Bronchial lymph node (tissue), 1 donor: ENCODE measurements around the gene CBFA2T2.

DNA sequence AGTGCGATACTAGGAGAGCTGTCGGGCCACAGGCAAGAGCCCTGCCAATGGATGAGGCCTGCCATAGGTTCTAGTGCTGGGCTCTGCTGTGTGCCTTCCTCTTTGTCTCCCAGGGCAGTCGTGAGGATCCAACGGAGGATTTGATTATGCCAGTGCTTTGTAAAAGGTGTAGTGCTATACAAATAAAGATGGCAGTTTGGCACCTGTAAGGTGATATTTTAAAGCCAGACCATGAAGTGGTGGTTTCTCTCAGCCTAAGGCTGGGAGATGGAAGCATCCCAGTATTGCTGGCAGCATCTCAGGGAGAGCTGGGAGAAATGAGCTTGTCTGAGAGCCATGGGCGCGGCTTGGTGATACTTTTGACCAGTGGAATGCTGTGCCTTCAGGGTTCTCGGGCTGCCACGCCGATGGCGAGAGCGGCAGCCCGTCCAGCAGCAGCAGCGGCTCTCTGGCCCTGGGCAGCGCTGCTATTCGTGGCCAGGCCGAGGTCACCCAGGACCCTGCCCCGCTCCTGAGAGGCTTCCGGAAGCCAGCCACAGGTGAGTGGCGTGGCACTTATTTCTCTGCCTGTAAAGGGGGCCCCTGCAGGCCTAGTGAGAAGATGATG is 71.5 kb downstream of the ASXL1 start:
- PRO-cap, result no peak

DNA sequence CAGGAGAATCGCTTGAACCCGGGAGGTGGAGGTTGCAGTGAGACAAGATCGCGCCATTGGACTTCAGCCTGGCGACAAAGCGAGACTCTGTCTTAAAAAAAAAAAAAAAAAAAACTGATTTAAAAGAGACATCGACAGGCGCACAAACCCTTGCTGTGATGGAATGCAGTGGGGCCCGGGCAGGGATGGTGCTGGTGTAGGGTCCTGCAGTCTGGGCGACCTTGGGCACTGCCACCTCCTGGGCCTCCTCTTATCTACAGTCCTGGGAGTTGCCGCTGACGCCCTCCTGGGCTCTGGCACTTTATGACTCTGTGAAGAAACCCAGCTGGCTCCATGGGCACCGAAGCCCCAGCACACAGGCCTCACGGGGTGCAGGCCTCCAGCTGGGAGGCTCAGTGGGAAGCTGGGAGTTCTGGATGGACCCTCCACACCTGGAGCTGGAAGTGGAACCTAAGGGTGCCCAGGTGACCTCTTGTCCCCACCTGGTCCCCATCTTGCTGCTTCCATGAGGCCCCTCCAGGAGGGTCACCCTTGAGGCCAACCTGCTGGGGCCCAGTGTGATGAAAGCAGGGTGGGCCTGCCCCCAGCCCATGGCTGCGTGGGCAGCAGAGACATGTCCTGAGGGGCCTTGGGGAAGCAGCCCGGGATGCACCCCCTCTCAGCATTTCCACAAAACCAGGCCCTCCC is 104.8 kb downstream of the ASXL1 start:
- PRO-cap, result no peak

- PRO-cap, result no peak
These were observed 110.6 kb downstream of the NOL4L start for GRCh38 chr20:32474504-32475022.

DNA sequence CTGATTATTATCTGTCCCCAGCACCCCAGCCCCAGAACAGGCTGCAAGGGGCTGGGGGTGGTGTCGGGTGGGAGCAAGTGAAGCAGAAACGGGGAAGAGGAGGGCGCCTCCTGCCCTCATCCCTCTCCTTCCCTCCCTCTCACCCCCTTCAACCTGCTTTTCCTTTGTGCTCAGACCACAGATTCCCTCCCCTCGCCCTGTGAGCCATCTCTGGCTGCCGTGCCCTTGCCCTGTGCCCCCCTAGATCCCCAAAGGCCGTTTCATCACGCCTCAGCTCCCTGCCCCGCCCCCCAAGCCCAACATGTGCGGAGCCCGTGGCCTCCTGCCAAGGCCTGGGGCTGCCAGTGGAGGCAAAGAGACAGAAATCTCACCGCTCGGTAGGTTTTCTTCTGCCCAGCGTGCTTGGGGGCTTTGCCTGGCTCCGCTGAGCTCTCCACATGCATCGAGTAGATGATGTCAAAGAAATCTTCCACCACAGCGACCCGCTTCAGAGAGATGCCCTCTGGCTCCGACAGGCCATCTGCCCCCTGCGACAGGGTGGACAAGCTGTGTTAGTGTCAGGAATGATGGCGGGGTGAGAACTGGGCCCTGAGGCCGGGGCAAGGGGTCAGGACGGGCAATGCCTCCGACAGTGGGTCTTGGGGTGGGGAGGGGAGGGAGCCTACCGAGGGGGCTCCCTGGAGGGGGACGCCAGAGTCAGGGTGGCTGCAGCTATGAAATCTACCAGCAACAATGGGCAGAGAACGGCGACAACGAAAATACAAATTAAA is 57.6 kb downstream of the NOL4L start:
- PRO-cap, result no peak

GRCh38 chr20:32603117-32603421 is 17.9 kb upstream of the NOL4L start:
- PRO-cap, result no peak

- PRO-cap, result bidirectional peak, plus-strand start at chr20:32972460, minus-strand start at chr20:32972276
These were observed 32.0 kb downstream of the SUN5 start for GRCh38 chr20:32972114-32972792.

DNA sequence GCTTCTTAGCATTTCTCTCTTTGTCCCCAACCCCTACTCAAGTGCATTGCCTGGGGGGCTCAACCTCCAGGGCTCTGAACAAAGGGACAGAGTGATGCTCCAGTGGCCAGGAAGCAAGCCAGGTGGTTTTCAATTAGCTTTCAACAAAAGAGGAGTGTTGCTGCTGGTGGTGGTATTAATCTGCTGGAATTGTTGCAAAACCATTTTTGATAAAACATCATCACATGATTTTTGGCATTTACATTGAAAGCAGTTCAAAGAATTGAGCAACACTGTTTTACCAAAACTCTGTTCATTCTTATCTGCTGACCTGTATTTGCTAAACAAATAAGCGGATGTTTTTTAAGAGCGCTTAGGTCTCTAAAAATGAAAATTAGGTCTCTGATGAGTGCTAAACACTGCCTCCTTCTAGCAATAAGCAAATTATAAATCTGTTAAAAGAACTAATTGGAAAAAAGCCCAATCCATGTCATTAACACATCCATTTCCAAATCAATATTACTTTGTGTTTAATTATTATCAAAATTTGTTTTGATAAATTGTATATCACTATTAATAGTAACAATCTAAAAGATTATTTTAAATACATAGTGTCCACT is 40.2 kb upstream of the BPIFA2 start:
- PRO-cap, result no peak

DNA sequence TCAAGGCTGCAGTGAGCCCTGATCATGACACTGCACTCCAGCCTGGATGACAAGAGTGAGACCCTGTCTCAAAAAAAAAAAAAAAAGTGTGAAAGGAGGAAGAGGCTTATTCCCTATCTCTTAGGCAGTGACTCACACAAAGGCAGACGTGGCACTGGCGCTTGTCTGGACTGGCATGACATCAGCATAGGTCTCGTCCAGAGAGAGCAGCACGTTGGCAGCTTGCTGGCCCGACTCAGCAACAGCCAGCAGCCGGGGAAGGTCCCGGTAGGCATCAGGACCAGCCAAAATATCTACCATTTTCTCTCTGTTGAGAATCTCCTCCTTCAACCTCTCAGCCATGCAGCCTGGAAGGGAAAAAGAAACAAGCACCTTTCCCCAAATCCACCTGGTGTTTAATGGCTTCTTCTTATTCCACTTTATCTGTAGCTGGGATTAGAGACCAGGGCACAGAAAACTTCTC is 14.1 kb downstream of the CDK5RAP1 start:
- PRO-cap, result no peak

DNA sequence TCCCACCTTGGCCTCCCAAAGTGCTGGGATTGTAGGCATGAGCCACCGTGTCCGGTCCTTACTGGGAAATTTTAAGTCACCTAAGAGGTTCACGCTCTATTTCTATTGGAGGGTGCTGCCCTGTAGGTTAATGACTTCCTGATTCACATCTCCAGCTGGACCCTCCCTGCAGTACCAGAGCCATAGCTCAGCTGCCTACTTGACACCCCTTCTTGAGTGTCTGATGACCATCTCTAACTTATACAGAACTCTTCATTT is 741 bp upstream of the CDK5RAP1 start:
- PRO-cap, result no peak

GRCh38 chr20:33490019-33491171 is at the start of gene CBFA2T2:
Gene CBFA2T2 (plus strand): TSS chr20:33490096.
- PRO-cap, result bidirectional peak, plus-strand start at chr20:33490120, minus-strand start at chr20:33489834; unidirectional peak, plus-strand start at chr20:33490369

- PRO-cap, result no peak
These were observed 23.1 kb downstream of the CBFA2T2 start for GRCh38 chr20:33513071-33513370.

DNA sequence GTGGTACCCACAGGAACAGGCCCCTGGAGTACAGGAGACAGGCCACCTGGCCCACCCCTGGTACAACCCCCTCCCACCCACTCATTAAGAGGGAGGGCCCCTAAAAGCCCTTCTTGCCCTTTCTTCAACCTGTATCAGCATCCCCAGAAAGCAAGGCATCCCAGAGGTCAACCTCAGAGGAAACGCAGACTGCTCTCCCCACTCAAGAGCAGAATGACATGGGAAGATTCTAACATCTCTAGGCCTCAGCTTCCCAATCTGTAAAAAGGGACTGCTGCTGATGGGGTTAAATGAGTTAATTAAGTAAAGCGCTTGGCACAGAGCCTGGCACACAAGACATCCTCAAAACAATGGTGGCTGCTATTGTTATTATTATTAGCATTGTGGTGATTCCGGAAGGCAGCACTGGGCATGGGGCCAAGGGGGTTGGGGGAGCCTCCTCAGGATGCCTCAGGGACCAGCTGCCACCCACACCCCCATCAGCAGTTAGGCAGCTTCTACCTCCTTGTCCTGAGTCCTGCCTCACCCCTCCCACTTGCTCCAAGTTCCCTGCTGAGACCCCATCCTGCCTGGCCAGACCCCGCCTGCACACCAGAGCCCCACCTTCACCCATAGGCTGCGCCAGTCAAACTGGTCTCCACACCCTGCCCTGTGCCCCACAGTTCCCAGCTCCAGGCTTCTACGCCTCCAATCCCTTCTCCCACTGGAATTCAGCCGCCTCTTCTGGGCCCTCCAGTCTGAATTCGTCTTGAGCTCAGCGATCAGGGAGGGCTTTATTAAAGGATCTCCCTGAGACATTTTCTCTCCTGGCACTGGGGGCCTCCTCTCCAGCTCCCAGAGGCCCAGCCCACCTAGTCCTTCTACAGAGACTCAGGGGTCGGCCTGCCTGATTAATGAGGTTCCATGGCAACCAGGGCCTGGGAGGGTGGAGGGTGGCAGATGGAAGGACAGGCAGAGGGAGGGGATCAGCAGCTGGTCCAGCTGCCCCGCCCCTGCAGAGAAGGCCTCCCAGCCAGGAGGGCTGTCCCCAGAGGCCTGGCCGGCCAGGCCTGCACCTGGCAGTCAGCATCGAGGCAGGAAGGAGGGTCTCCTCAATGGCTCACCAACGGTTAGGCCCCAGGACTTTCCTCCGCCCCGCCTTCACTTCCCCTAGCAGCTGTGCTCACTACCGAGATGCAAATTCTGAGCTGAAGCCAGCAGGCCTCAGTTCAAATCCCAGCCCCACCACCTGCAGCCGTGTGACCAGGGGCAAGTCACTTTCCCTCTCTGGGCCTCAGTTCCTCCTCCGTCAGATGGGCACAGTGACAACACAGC is 1.4 kb downstream of the E2F1 start:
- PRO-cap, result bidirectional peak, plus-strand start at position 1,233 of the sequence, minus-strand start at position 1,101 of the sequence

GRCh38 chr20:33694254-33695047 is 8.3 kb upstream of the E2F1 start:
- PRO-cap, result no peak

- PRO-cap, result no peak
These were observed 24.2 kb downstream of the ZNF341 start for GRCh38 chr20:33755930-33756548.

GRCh38 chr20:34036975-34037831 is 43.5 kb downstream of the RALY start:
- PRO-cap, result unidirectional peak, minus-strand start at chr20:34037273

DNA sequence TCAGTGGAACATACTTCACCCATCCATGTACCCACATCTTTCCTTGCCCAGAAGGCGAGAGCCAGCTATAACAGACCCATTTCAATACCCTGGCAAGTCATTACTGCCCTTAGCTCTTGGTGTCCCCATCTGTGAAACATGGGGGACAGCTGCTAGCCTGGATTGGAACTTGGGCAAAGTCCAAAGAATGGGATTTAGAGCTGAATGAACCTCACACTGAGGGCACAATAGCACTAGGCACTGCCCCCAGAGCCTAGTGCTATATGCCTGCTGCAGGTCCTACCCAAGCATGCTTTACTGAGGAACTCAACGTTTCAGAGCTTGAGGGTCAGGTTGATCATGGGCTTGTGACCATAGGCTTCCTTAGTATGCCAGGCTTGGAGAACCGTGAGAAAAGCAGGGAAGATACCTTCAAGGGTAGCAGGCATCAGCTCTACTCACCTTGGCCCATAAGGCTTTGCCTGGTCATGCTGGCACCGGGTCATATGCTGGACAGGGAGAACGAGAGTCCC is 29.8 kb downstream of the EIF2S2 start:
- PRO-cap, result no peak

GRCh38 chr20:34110687-34111123 is 1.3 kb downstream of the EIF2S2 start:
- PRO-cap, result no peak

DNA sequence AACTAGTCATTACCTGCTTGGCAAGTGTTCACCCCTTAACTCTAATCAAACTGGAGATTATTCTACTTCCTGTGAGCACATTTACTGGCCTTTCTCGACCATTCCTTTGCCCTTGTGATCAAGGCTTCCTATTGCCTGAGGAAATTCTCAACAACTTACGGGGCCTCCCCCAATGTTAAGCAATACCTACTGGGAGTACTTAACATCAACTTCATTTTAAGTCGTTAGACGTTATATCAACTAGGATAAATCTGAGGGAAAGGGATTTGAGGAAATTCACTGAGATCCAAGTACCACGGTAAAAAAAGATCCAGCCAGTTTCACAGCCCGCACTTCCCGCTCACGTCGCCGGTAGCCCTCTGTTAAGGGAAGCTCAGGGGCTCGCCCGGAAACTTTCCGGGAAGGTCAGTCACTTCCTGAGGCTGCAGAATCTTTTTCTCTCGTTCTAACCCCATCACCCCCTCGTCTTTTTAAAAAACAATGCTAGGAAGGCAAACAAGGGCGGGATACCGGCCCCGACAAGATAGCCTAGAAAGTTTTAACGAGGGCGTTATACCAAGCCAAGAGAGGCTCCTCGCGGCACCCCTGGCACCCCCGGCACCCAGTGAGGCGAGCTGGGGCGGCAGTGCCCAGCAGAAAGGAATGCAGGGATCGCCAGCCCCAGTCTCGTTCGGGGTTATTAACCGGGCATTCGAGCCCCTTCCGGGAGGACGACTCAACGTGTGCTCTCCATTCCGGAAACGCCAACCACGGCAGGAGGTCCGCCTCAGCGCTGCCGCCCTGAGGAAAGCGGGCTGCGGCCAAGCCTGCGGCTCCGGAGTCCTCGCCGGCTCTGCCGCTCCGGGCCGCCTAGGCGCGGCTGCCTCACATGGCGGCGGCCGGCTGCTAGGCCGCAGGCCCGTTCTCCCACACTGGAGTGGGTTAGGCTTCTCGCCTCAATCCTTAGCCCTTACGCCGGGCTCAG is 637 bp downstream of the EIF2S2 start:
- PRO-cap, result bidirectional peak, plus-strand start at position 178 of the sequence, minus-strand start at position 52 of the sequence; unidirectional peak, plus-strand start at position 746 of the sequence

DNA sequence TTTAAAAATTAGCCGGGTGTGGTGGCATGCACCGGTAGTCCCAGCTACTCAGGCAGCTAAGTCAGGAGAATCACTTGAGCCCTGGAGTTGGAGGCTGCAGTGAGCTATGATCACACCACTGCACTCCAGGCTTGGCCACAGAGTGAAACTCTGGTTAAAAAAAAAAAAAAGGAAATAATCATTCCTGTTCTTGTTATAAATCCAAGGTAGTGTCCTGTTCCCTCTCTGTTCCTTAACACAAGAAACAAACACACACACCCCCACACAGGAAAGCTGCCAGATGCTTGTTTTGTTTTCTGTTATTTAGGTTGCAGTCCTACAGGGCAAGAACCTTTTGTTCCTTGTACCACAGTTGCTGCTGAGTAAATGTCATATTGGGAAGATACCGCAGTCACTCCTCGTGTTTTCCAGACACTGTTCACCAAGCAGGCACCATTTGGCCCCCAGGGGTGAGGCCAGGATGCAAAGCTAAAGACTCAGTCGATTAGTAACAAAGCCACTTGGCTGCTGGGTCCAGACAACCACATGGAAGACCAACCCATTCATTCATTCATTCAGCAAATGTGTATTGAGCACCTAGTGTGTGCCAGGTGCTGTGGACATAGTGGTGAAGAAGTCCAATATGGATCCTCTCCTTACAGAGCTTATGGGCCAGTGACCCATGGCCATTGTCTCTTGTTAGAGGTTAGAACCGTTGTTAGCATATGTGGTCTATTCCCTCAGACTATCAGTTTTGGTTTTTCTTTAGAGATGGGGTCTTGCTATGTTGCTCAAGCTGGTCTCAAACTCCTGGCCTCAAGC is 29.1 kb downstream of the ASIP start:
- PRO-cap, result unidirectional peak, minus-strand start at position 239 of the sequence

- PRO-cap, result no peak
These were observed 3.8 kb downstream of the AHCY start for GRCh38 chr20:34299172-34300011.